Gastrocnemius medialis (tissue), 3 donors: ENCODE measurements around the genes ANO5, RCN1 and CCDC73.

- PRO-cap = bidirectional peak, plus-strand start at chr11:22193175, minus-strand start at chr11:22193006
- RAMPAGE, long total RNA, 3 experiments = start-site peak on the plus strand in 3 of 3 experiments, at chr11:22193069-22193241 at its widest, 38 to 428 reads per replicate
Observed at GRCh38 chr11:22192763-22193524, at the start of gene ANO5. Gene ANO5, plus strand, starts transcription at chr11:22193085.

DNA sequence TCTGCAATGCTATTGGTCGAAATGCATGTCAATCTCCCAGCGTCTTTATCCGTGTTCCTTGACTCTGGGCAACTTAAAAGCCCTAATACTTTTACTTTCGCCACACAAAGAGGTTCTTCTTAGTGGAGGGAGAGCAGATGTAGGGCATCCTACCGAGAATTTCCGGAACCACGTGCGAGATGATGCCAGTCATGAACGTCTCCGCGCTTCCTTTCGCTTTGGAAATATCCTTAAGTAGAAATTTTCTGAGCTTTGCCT lies 206 bp upstream of the FANCF start:
- PRO-cap = bidirectional peak, plus-strand start at position 107 of the sequence, minus-strand start outside the sequence
- RAMPAGE, long total RNA, 3 experiments = start-site peak on the plus strand in 1 of 3 experiments, centred at position 96 of the sequence, 8 reads per replicate

DNA sequence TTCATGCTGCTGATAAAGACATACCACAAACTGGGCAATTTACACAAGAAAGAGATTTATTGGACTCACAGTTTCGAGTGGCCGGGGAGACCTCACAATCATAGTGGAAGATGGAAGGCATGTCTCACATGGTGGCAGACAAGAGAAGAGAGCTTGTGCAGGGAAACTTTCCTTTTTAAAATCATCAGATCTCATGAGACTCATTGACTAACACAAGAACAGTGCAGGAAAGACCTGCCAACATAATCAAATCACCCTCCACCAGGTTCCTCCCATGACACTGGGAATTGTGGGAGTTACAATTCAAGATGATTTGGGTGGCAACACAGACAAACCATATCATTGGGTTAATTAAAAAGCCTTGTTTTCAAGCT lies 720.5 kb upstream of the ANO3 start:
- PRO-cap = no peak
- RAMPAGE, long total RNA, 3 experiments = no peak in any of the 3 experiments

- PRO-cap = no peak
- RAMPAGE, long total RNA, 3 experiments = no peak in any of the 3 experiments
Observed at GRCh38 chr11:27219412-27220337, 143.3 kb downstream of the CCDC34 start.

DNA sequence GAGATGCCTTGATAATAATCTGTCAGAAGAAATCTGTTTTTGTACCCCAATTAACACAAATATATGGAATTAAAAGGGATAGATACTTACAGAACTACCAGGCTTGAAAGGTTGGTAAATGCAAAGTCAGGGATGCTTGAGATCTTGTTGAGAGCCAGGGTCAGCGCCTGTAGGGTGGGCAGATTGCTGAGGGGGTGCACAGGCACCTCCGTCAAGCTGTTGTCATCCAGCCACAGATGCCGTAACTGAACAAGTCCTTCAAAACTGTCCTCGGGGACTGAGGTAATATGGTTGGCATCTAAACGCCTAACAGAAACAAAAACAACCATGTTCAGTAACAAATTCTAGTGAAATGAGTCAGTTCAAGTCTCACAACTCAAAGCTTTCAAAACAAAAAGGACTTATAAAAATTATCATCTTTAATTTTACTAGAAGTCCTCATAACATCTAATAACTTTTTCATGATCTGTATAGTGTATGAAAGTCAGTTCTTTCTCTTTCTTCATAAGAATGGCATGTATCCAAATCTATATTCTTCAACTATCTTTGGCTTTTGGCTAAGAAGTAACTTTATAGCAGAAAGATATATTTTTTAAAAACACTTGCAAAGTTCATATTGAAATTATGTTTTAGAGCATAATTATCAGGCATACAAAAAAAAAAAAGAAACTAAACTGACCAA lies 22.3 kb upstream of the CCDC34 start:
- PRO-cap = no peak
- RAMPAGE, long total RNA, 3 experiments = no peak in any of the 3 experiments

DNA sequence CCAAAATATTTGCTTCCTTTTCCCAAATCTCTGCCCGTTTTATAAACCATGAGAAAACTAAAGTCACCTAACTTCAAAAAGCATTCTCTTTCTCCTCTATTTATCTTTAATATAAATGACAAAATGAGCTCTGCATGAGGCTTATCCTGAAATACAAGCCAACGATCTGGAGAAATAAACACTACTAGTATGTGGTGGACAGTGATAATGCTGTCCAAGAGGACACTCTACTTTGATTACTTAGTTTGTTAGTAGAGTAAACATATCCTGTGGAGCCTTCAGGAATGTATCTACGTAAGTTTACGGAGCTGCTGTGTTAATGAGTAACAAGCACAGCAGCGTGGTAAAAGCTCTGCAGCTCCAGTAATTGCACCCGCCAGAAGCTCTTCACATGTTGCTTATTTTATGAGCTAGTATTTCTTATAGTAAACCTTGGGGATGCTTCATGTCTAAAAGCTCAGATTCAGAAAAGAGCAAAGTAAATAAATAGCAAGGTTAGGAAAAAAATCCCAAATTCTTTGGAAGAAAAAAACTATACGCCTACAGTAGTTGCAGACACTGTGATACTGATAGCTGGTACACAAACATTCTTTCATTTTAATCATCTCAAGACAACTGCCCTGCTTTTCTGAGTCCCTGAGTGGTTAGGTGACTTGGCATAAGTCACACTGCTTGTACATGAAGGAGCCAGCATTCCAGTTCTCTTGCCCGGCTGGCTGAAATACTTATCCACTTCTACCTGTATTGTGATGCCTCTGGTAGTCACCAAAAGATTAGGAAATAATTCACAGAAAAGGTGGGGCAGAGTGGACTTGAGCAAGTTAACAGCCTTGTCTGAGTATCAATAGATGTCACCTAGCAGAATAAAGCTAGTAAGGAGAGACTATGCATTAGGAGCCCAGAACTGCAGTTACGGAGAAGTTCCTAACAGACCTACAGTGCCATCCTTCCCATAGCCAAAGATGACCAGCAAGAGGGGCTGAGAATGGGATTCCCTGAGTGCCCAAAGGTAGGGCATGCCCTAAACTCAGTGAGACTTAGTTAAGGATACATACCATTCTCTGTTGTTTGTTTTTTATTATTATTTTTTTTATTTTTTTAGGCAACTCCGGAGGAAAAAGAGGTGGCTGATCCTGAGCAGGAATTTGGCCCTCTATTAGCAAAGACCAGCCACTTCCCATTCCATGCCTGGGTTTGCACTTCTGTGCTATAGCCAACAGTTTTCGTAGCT lies 32.9 kb upstream of the CCDC34 start:
- PRO-cap = no peak
- RAMPAGE, long total RNA, 3 experiments = no peak in any of the 3 experiments

DNA sequence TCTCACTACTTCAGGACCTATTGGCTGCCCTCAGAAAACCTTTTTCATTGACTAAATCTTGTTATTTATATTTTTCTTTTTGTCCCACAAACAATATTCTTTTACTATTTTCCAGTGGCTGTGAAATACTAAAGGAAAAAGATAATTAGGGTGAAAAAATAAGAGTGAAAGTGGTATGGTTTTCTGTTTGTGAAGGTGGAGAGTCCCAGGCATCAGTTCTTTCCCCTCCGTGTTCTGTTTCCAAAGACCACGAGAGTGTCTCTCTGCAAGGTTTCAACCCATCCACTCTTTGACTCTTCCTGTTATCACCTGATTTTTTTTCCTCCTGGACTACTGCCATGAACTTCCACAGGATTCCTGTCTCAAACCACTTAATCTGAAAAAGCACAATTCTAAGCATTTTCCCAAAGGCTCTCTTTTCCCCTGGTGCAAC lies 33.7 kb upstream of the CCDC34 start:
- PRO-cap = no peak
- RAMPAGE, long total RNA, 3 experiments = no peak in any of the 3 experiments

- PRO-cap = no peak
- RAMPAGE, long total RNA, 3 experiments = no peak in any of the 3 experiments
Observed at GRCh38 chr11:27422308-27422826, 50.2 kb downstream of the LGR4 start.

GRCh38 chr11:27719620-27719990 lies 19.4 kb upstream of the BDNF start:
- PRO-cap = no peak
- RAMPAGE, long total RNA, 3 experiments = no peak in any of the 3 experiments

GRCh38 chr11:30150453-30150799 lies 80.4 kb upstream of the FSHB start:
- PRO-cap = no peak
- RAMPAGE, long total RNA, 3 experiments = no peak in any of the 3 experiments

DNA sequence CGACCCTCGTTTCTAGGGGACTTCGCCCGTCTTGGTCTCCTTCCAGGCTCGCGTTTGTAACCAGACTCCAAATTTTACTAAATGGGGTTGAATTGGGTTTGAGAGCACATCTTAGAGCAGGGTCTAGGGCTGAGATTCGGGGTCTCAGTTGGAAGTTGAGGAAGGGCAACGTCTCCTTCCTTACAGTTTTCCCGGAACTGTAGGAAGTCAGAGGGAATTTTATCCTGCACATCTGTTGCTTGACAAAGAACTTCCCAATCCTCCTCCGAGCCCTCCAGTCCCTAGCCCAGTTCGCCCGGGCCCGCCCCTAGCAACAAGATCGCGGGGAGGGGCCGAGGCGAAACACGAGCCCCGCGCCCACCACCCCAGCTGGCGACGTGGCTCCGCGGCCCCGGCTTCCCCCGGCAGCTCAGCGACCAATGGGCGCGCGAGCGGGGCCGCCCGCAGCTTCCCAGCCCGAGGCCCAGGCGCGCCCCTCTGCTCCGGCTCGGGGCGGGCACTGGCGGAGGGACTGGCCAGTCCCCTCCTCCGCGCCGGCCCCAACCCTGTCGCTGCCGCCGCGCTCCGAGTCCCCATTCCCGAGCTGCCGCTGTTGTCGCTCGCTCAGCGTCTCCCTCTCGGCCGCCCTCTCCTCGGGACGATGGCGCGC lies at the start of gene RCN1:
Gene RCN1, plus strand, starts transcription at position 518 of the 649 bp plus-strand sequence.
- PRO-cap = bidirectional peak, plus-strand start at position 518 of the sequence, minus-strand start at position 259 of the sequence
- RAMPAGE, long total RNA, 3 experiments = no peak in any of the 3 experiments

DNA sequence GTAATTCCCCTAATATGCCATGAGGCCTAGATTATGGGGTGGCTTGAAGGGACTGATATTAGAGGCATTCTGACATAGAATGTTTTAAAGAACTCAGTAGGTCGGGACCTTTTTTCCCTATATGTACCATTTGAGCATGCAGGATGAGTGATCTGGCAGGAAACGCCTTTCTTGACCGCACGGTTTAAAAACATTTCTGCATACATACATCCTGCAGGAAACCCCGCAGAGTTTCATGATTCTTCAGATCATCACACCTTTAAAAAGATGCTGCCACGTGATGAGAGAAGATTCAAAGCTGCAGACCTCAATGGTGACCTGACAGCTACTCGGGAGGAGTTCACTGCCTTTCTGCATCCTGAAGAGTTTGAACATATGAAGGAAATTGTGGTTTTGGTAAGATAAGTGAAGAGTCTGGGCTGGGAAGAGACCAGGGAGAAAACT lies 7.3 kb downstream of the RCN1 start:
- PRO-cap = no peak
- RAMPAGE, long total RNA, 3 experiments = no peak in any of the 3 experiments

DNA sequence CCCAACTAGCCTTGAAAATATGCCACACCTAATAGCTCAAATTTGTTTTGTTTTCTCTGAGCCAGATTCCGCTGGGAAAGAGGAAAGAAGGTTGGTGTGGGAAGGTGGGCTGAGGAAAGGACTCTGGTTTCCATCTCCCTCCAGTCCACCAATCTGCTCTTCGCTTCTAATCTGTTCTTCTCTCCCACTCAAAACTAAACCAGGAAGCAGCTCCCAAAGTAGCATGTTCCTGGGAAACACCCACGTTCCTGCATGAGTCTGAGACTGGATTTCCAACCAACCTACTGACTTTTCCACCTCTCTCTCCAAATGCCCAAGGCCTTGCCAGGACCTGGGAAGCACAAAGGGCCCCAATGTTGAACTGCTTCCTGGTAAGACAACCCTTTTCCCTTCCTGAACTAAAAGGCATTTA lies 110.2 kb downstream of the WT1 start:
- PRO-cap = no peak
- RAMPAGE, long total RNA, 3 experiments = no peak in any of the 3 experiments

GRCh38 chr11:32432400-32433478 lies 2.6 kb downstream of the WT1 start:
- PRO-cap = no peak
- RAMPAGE, long total RNA, 3 experiments = no peak in any of the 3 experiments

DNA sequence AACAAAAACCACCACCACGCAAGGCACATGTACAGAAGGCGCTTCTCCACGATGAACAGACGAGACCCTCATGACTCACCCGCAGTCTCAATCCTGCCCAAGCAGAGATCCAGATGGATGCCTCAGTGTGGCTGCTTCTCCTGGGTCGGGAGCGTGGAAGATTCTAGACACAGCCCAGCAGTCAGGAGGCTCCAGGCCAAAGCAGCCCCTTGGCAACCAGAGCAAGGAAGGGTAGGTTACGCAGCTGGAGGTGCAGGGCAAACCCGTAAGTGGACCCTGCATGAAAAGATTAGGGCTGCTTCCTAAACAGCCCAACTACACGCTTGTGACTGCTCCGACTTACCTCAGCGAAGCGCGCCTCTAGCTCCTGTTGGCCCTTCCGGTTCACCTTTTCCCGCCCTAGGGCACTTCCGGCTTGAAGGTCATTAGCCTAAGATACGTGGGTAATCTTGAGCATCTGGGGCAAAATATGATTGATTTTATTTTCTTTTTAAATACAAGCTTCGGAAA lies at the start of gene CCDC73:
Gene CCDC73, minus strand, starts transcription at position 393 of the 510 bp plus-strand sequence.
- PRO-cap = no peak
- RAMPAGE, long total RNA, 3 experiments = no peak in any of the 3 experiments

DNA sequence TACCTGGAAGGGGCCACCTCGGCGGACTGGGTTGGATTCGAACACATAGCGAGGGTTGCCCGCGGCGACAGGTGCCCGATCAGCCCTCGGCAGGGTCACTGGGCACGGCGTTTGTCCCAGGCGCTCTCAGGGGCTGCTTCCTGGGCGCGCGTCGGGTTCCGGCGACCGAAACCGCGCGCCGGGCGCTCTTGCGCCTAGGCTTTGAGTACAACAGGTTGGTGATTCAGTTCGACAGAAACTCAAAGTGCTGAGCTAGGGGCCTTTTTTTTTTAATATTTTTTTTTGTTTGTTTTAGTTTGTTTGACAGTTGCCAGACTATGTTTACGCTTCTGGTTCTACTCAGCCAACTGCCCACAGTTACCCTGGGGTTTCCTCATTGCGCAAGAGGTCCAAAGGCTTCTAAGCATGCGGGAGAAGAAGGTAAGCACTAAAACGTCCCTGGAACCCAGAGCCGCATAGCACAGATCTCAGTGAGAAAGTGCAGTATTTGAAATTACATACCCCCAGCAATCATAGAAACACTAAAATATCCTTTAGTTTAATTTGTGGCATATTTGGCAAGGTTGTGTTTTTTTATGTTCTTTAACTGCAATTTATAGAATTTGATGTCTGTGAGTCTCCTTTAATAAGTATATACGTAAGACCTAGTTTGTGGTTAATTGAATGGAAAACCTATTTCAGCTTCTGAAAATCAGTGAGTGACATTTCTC lies 641 bp downstream of the PRRG4 start:
- PRO-cap = no peak
- RAMPAGE, long total RNA, 3 experiments = no peak in any of the 3 experiments

DNA sequence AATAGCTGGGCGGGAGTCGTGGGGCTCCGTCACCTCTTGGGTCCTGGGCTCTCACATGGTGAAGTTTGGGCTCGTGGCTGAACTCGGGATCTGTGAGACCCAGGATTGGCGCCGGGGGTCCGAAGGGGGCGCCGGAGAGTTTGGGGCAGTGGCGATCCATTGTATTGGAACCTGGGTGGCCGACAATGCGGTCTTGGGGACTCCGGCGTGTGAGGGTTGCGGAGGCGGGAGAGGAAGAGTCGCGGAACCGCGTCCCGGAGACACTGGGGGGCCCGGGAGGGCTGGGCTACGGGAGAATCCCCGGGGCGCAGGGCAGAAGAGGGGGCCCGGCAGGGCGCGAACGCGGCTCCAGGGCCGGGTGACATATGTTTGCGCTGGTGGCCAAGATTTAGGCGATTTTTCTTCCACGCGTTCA lies 954 bp downstream of the QSER1 start:
- PRO-cap = no peak
- RAMPAGE, long total RNA, 3 experiments = no peak in any of the 3 experiments

GRCh38 chr11:33159484-33159873 lies 1.8 kb downstream of the CSTF3 start:
- PRO-cap = no peak
- RAMPAGE, long total RNA, 3 experiments = no peak in any of the 3 experiments

DNA sequence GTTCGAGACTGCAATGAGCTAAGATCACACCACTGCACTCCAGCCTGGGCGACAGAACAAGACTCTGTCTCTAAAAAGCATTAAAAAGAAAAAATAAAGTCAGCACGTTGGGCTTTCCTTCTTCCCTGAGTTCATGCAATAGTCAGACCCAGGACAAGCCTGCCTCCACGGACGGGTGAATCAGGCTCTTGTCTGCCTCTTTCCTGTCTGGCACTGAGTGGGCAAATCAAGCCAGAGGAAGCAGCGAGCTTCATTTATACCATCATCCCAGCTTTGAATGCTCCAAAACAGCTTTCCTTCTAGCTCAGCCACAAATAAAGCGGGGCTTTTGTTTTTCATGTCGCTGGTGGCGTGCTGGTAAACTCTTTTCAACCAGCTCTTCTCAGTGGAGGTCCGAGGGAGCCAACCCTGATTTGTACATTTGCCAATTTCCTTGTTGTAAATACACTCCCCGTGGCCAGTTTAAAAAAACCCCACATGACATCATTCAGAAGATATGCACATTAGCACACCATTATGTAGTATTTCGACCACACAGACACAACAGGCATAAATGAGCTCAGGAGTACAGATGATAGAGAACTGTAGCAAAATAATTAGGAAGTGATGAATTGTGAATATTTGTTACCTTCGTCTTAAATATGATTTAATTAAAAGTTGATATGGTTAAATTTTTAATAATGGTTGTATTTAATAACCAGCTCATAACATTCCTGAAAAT lies 8.6 kb downstream of the C11orf91 start:
- PRO-cap = bidirectional peak, plus-strand start at position 514 of the sequence, minus-strand start at position 370 of the sequence
- RAMPAGE, long total RNA, 3 experiments = no peak in any of the 3 experiments

GRCh38 chr11:33696143-33696810 lies 4.3 kb downstream of the C11orf91 start:
- PRO-cap = no peak
- RAMPAGE, long total RNA, 3 experiments = no peak in any of the 3 experiments